ENCODE data around the genes SPX and KCNJ8.

- PRO-cap, 3 experiments = no peak in any of the 3 experiments
- RAMPAGE, long total RNA = no peak
These were observed 21.7 kb downstream of the PDE3A start for GRCh38 chr12:20389796-20390600.

DNA sequence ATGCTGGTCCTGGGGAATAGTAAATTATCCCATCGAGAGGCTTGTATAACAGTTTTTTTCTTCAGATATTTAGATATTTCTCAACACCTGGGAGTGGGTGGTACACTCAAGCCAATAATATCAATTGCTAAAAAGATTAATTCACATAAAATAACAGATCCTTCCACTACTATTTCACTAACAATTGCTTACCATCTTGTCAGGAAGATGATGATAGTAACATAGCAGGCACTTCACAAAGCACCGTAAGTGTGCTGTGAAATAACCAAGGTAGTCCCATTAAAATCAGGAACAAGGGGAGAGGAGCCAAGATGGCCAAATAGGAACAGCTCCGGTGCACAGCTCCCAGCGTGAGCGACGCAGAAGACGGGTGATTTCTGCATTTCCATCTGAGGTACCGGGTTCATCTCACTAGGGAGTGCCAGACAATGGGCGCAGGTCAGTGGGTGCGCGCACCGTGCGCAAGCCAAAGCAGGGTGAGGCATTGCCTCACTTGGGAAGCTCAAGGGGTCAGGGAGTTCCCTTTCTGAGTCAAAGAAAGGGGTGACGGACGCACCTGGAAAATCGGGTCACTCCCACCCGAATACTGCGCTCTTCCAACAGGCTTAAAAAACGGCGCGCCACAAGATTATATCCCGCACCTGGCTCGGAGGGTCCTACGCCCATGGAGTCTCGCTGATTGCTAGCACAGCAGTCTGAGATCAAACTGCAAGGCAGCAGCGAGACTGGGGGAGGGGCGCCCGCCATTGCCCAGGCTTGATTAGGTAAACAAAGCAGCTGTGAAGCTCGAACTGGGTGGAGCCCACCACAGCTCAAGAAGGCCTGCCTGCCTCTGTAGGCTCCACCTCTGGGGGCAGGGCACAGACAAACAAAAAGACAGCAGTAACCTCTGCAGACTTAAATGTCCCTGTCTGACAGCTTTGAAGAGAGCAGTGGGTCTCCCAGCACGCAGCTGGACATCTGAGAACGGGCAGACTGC is 22.3 kb downstream of the IAPP start:
- PRO-cap, 3 experiments = no peak in any of the 3 experiments
- RAMPAGE, long total RNA = no peak

- PRO-cap, 3 experiments = no peak in any of the 3 experiments
- RAMPAGE, long total RNA = no peak
These were observed at the start of gene SPX for GRCh38 chr12:21526056-21526517. Gene SPX, plus strand, starts transcription at chr12:21526296.

GRCh38 chr12:21646697-21647479 is 10.8 kb downstream of the LDHB start:
- PRO-cap, 3 experiments = no peak in any of the 3 experiments
- RAMPAGE, long total RNA = no peak

DNA sequence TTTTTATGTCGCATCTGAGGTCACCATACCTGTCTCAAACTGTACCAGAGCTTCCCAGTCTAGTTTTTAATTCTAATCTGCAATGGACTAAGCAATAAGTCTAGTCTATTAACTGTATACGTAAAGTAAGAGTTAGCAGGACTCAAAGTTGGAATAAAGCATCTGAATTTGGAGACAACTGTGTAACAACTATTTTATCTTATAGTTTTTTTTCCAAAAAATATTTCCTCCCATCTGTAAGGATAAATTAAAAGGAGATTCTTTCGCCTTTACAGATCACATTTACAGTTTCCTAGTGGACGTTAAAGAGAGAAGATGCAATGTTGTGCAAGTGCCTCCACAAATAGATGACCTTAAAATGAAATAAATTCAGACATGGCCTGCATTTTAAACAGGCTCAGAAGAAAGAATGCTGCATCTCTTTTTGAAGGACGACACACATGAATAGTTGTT is 1.6 kb downstream of the LDHB start:
- PRO-cap, 3 experiments = no peak in any of the 3 experiments
- RAMPAGE, long total RNA = no peak

GRCh38 chr12:21656644-21657232 is 904 bp downstream of the LDHB start:
- PRO-cap, 3 experiments = peak in 1 of 3 experiments; most common plus-strand start chr12:21657053 (in 1); most common minus-strand start chr12:21657017 (in 1)
- RAMPAGE, long total RNA = no peak

DNA sequence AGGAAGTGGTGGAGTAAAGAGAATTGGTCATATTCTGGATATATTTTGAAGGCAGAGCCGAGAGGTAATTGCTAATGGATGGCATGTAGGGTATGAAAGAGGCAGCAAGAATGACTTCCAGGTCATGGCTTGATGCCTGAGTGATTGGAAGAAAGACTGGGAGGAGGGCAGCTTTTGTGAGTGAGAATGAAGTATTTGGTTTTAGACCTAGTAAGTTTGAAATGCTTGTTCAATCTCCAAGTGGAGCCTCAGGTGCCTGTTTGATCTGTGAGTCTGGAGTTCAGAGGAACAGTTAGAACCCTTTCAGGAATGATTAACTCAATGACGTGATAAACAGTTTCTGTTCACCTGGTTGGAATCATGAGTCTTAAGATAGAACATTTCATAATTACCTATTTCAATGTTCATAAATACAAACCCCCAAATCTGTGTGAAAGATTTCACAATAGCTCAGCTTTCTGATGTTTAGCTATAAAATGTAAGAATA is 10.4 kb downstream of the KCNJ8 start:
- PRO-cap, 3 experiments = no peak in any of the 3 experiments
- RAMPAGE, long total RNA = no peak

DNA sequence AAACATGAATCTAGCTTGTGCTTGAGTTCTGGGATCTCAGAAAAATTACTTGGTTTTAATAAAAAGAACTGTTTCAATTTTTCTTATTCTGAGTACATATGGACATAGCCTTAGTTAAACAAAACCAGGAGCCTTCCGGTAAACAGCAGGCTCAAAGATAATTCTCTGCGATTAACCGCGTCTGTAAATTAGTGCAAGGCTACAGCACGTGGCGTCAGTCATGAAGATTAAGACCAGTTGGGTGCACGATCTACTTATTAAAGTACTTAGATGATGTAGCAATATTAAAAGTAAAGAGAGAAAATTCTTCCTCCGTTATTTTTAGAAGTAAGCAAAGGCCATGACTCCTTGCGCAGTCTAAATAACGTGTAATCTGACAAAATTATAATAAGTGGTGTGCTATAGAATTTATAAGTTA is 677 bp downstream of the KCNJ8 start:
- PRO-cap, 3 experiments = no peak in any of the 3 experiments
- RAMPAGE, long total RNA = no peak

GRCh38 chr12:21774298-21775299 is at the start of gene KCNJ8:
Gene KCNJ8, minus strand, starts transcription at chr12:21774706.
- PRO-cap, 3 experiments = peak in 3 of 3 experiments; most common plus-strand start chr12:21774546 (in 3); most common minus-strand start chr12:21774453 (in 1)
- RAMPAGE, long total RNA = no peak

GRCh38 chr12:21775354-21776021 is 982 bp upstream of the KCNJ8 start:
- PRO-cap, 3 experiments = no peak in any of the 3 experiments
- RAMPAGE, long total RNA = no peak

DNA sequence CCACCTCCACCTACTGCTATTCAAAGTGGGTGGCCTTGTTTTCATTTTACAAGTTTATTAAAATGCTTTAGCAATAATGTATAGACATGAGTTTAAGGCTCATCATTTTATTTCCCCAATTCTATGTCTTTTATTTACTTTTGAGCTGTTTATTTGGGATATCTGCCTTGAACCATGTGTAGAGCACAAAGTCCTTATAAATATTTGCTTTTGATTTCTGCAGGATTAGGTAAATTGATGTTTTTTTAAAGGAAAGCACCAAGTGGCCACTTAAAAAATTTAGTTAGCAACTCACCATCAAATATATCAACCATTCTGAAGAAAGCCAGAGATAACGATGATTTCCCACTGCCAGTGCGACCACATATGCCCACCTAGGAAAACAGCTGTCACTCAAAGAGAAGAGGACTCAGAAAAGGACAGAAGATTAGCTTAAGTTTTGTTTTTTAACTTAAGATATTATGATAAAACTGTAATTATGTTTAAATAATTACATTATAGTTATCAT is 39.9 kb upstream of the KCNJ8 start:
- PRO-cap, 3 experiments = no peak in any of the 3 experiments
- RAMPAGE, long total RNA = no peak

- PRO-cap, 3 experiments = no peak in any of the 3 experiments
- RAMPAGE, long total RNA = no peak
These were observed 52.2 kb downstream of the ST8SIA1 start for GRCh38 chr12:22282151-22282762.

GRCh38 chr12:22409629-22410144 is 75.2 kb upstream of the ST8SIA1 start:
- PRO-cap, 3 experiments = no peak in any of the 3 experiments
- RAMPAGE, long total RNA = no peak

- PRO-cap, 3 experiments = peak in 1 of 3 experiments; most common plus-strand start chr12:22543824 (in 1); most common minus-strand start chr12:22543711 (in 1)
- RAMPAGE, long total RNA = no peak
These were observed 900 bp downstream of the C2CD5 start for GRCh38 chr12:22543190-22544093.

DNA sequence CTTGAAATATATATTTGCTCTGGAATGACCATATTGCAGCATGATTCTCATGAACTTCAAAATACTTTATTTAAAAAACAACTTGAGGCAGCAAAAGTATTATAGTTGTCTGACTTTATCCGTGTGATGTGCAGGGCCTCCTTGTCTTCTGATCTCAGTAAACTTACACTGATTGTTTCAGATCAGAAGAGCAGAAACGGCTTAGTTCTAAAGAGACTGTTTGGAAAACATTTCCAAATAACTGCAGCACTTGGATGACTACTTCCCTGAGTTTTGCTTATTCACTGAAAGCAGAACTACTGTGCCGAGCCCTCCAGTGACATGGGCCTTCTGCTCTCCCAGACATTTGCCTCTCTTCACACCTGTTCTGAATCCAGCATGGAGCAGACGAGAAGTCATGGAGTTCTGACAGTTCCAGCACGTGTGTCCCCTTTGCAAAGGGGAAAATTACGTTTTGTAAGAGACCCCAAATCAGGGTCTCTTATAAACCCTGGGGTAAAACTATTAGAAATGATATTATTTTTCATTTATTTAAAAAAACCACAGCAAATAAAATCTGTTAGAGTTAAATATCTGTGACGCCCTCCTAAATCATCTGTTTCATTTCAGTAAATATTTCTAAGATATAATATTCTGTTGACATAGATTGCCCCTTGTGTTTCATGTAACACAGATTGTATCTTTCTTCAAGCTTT is 31.4 kb downstream of the ETNK1 start:
- PRO-cap, 3 experiments = no peak in any of the 3 experiments
- RAMPAGE, long total RNA = no peak

DNA sequence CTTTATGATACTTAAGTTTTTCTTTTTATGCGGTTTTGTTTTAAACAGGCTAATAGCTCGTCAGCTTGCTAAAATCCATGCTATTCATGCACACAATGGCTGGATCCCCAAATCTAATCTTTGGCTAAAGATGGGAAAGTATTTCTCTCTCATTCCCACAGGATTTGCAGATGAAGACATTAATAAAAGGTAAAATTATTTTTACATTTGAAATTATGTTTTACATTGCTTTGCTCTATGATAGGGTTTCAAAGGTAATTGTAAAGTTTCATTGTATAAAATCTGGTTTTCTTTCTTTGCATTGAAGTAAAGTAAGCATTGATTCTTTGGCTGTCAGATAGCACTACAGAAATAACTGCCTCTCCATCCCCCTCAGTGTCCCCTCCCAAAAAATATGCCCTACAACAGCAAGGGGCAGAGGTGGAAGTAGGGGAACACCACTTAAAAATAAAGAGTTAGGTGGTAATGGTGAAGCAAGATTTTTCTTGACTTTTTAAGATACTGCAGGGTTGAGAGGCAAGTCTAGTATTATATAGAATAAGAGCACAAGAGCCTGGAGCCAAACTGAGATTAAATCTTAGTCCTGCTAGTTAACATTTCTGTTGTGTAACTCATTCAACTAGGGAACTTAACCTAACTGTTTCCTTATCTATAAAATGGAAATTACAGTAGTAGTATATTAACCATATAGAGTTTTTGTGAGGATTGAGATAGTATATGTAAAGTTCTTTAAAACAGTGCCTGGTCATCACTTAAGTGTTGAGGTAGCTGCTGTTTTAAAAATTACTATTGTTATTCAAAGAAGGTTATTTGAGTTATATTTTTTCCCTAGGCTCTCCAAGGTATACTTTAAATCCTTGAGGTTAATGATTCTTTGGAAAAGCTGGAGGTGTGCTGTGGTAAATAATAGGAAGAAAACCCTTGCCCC is 34.3 kb downstream of the ETNK1 start:
- PRO-cap, 3 experiments = no peak in any of the 3 experiments
- RAMPAGE, long total RNA = no peak

DNA sequence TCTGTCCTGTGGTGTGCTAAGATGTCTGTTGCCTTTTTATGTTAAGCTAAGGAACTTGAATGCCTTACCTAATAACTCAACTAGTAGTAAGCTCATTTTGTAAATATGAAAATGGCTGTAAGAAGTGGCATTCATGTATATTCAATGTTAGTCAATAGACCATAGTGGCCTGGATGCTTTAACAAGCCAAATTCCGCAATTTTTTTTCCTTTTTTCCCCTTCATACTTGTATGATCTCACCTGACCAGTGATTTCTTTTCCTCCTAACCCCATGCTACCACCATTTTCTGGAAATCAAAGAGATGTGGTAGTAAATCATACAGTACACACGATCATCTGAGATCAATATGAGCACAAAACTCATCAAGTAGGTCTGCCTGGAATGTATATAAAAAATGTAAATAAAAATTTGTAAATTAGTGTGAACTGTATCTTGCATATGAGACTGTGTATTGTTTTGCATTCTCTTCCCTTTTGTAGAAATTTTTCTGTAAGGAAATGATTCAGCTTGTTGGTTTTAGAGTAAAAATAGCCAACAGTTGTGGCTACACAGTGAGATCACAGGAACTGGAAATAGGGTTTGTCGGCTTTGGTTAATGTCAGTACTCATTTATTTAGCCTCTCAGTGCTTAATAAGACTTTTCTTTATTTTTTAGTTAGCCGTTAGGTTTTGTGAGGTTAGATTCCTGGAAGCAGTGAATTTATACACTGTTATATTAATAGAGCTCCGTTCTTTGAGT is 62.5 kb downstream of the ETNK1 start:
- PRO-cap, 3 experiments = no peak in any of the 3 experiments
- RAMPAGE, long total RNA = no peak

- PRO-cap, 3 experiments = no peak in any of the 3 experiments
- RAMPAGE, long total RNA = no peak
These were observed 67.6 kb downstream of the ETNK1 start for GRCh38 chr12:22692331-22693169.

DNA sequence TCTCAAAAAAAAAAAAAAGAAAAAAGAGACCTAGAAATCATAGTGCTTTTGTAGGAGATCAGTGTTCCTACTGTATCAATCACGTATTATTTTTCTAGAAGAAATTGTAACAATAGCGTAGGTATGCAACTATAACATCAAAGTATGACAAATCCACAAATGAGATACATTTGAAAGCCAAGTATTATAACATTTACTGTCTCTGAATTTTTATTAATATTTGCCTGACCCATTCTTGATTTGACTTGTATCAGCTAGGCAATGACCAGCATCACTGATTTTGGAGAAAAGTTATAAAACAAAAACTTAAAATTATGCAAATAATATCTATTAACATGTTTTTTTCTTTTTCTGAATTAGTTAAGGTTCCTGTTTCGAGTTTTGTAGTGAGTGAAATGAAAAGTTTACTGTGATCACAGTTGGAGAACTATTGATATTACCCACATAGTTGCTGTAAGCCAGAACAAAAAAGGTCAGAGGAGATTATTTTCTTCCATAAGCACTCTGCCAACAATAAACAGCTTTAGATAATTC is 162.9 kb downstream of the SOX5 start:
- PRO-cap, 3 experiments = no peak in any of the 3 experiments
- RAMPAGE, long total RNA = no peak

DNA sequence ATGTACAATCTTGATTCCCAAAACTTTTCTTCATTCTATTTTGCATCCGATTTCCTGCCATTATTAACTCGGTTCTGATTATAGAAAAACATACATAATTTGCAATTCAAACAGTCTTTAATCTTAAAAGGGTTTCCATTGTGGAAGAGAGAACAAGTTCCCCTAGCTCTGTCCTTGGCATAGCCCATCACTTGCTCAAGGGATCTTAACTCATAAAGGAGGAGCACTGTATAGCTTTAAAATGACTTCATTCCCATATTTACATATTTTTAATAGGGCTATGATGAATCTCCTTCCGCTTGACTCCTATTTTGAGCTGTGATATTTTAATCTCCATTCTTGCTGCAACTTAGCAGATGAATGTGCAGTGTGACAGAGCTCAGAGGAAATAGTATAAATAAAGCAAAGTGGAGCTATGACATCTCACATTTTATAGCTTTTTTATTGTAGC is 428.9 kb upstream of the SOX5 start:
- PRO-cap, 3 experiments = no peak in any of the 3 experiments
- RAMPAGE, long total RNA = no peak